IMR-90 (cell line): ENCODE results near the genes STAP1, CSN3, MUC7 and RUFY3.

DNA sequence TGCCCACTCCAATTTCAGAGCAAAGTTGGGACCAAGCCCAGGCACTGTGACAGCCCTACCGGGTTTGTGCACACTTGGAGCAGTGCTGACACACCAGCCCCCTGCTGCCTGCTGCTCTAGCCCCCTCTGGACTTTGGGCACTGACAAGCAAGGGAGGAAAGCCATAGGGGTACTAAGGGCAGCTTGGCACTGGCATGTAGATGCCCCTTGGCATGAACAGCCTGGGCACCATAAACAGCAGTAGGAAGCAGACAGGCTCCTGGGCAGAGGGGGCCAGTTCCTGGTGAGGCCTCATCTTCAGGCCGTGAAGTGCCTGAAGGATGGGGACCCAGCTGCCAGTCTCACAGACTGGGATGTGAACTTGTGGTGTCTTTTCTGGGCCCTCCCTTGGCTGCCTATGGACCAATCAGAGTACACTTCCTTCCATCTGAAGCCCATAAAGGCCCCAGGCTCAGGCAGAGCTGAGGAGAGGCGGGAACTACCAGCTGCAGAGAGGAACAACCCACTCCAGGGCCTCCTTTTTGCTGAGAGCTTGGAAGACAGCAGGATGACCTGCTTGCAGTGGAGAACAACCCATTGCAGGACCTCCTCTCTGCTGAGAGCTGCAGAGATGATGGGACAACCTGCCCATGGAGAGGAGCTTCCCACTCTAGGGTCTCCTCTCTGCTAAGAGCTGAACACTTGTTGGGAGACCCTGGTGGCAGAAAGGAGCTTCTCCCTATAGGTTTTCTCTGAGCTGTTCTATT, 68.6 kb downstream of the TECRL start:
- RRBS: no CpG with 5 or more reads among the region's 3 CpGs
CAGE:
- cytosol, long polyA plus RNA: no peak
- long polyA plus RNA: no peak
- nucleus, long polyA plus RNA: no peak

- RRBS: no CpG with 5 or more reads among the region's 1 CpG
CAGE:
- cytosol, long polyA plus RNA: no peak
- long polyA plus RNA: no peak
- nucleus, long polyA plus RNA: no peak
Observed at GRCh38 chr4:64484575-64484901, 75.3 kb upstream of the TECRL start.

DNA sequence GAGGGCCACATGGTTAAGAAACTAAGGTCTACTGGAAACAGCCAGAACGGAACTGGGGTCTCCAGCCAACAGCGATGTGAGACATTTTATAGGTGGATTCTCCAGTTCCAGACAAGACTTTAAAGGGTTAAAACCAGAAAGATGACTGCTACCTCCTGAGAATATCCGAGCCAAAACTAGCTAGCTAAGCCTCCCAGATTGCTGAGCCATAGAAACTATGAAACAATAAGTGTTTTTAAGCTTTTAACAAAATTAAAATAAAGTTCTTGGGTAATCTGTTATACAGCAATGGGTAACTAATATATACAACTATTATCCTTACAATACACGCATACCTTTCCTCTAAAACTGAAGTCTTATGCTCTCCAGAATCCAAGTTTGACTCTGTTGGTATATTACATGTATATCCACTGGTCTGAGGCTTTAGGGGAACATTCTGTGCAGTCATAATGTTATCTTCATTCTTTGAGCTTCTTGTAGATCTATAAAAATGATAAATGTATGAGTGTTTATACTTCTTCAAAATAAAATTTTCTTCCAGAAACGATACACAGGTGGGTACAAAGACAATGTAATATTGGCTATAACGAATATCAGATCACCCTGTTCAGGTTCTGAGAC, 38.7 kb downstream of the CENPC start:
- RRBS: no CpG with 5 or more reads among the region's 6 CpGs
CAGE:
- cytosol, long polyA plus RNA: no peak
- long polyA plus RNA: no peak
- nucleus, long polyA plus RNA: no peak

DNA sequence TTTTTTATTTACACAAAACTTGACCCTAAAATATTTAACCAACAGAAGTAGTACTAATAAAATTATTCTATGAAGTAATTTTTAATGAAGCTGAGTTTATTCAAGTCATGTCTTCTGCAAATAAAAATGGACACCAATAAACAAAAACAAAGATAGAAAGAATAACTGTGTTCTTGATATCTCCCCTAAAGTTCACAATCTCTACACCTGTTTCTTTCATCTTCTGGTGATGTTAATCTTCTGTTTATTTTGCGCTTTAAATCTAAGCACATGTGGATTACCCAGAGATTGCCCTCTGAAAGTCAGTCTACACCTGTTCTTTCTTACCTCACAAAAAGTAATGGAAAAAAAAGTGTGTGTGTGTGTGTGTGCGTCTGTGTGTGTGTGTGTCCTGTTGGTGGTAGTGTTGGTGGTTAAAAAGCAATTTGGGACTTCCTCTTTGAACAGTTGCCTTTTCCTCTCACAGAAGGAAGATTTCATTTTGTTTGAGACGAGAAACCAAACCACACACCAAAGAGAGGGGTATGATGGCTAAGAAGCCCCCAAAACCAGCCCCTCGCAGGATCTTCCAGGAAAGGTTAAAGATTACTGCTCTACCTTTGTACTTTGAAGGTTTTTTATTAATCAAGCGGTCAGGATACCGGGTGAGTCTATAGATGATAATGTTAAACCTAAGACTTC, at the start of gene STAP1:
TSS of gene STAP1 (plus strand) at position 442 of the 681 bp plus-strand sequence.
- RRBS: no CpG with 5 or more reads among the region's 6 CpGs
CAGE:
- cytosol, long polyA plus RNA: no peak
- long polyA plus RNA: no peak
- nucleus, long polyA plus RNA: no peak

DNA sequence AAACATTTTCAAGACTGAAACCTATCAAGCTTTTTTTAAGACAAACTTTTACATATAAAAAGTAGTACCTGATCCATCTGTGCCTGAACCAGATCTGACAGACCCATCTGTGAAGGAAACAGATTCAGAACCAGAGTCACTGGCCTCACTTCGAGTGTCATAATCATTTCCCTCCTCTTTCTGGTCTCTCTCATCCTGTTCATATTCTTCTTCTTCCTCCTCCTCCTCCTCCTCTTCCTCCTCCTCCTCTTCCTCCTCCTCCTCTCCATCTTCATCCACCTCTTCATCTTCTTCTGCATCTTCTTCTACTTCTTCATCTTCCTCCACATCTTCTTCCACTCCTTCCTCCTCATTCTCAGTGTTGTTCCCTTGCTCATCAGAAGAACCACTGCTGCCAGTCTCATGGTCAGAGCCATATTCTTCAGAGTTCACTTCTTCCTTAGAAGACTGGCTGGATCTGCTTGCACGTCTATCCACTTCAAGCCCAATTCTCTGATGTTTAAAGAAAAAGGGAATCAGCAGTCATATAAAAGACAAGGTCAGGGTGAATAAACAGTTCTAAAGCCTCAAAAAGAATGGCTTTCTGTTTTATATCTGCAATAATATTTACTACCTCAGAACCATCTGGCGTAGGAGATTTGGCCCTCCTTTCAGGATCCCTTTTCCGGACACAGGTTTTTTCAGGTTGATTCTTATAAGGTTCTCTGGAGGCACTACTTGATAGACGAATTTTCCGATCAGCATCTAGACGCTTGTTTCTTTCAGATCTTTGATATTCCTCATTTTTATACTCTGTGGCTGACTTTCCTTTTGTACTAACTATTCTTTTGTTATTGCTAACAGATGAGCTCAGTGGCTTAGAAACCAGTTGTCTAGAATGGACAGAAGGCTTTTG, 12.7 kb downstream of the YTHDC1 start:
- RRBS: no CpG with 5 or more reads among the region's 7 CpGs
CAGE:
- cytosol, long polyA plus RNA: no peak
- long polyA plus RNA: no peak
- nucleus, long polyA plus RNA: start-site peak on the minus strand centred at position 187 of the sequence, 83 bp wide, 90 and 24 reads in 2 replicates

DNA sequence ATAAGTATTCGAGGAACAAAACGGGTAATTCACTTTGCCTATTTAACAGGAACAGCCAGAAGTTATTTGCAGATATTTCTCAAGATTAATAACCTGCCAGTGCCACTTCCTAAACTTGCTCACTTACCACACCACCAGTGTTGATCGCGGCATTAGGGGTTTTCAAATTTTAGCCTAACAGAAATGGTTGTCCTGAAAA, 808 bp downstream of the YTHDC1 start:
- RRBS: no CpG with 5 or more reads among the region's 4 CpGs
CAGE:
- cytosol, long polyA plus RNA: no peak
- long polyA plus RNA: no peak
- nucleus, long polyA plus RNA: no peak

- RRBS: no CpG with 5 or more reads among the region's 13 CpGs
CAGE:
- cytosol, long polyA plus RNA: no peak
- long polyA plus RNA: no peak
- nucleus, long polyA plus RNA: no peak
Observed at GRCh38 chr4:68649897-68650575, 20.4 kb downstream of the UGT2B15 start.

DNA sequence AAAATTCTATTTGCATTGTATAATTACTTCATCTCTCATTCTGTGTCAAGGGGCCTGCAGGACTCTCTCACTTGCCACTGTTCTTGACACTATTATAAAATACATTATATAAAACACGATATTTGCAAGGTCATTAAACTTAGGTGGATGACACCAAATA, 257 bp upstream of the UGT2B10 start:
- RRBS: no CpG with 5 or more reads among the region's 1 CpG
CAGE:
- cytosol, long polyA plus RNA: no peak
- long polyA plus RNA: no peak
- nucleus, long polyA plus RNA: no peak

GRCh38 chr4:68871538-68872305, 55.9 kb downstream of the UGT2B10 start:
- RRBS: no CpG with 5 or more reads among the region's 2 CpGs
CAGE:
- cytosol, long polyA plus RNA: no peak
- long polyA plus RNA: no peak
- nucleus, long polyA plus RNA: no peak

GRCh38 chr4:68904717-68905393, 46.7 kb downstream of the UGT2A3 start:
- RRBS: no CpG with 5 or more reads among the region's 9 CpGs
CAGE:
- cytosol, long polyA plus RNA: no peak
- long polyA plus RNA: no peak
- nucleus, long polyA plus RNA: no peak

GRCh38 chr4:68948312-68948703, 3.3 kb downstream of the UGT2A3 start:
- RRBS: no CpG with 5 or more reads among the region's 2 CpGs
CAGE:
- cytosol, long polyA plus RNA: no peak
- long polyA plus RNA: no peak
- nucleus, long polyA plus RNA: no peak

DNA sequence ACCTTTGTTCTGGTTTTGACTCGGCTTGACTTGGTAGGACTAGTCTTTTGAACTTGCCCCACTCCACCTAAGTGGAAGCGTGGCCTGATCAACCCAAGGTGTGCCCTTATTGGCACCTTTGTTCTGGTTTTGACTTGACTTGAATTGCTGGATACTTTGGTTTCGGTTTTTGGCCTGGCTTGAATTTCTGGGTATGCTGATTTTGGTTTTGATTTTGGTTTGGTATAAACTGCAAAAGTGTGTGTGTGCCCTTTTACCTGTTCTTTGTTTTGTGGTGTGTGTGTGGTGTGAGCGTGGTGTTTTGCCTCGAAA, 44.6 kb upstream of the UGT2B7 start:
- RRBS: no CpG with 5 or more reads among the region's 5 CpGs
CAGE:
- cytosol, long polyA plus RNA: no peak
- long polyA plus RNA: no peak
- nucleus, long polyA plus RNA: no peak

DNA sequence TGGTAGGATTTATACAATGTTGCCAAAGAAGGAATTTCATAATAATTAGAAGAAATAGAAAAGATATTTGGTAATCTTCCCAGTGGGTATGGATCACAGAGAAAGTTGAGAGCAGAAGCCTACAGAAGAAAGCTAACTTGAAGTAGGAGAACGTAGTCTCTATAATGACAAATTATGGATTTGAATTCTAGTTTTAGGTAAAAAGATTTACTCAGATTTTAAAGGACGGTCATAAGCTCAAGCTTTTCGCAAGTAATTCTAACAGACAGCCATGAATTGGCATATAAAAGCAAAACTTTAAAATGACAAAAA, 23.2 kb upstream of the UGT2B4 start:
- RRBS: no CpG with 5 or more reads among the region's 3 CpGs
CAGE:
- cytosol, long polyA plus RNA: no peak
- long polyA plus RNA: no peak
- nucleus, long polyA plus RNA: no peak

DNA sequence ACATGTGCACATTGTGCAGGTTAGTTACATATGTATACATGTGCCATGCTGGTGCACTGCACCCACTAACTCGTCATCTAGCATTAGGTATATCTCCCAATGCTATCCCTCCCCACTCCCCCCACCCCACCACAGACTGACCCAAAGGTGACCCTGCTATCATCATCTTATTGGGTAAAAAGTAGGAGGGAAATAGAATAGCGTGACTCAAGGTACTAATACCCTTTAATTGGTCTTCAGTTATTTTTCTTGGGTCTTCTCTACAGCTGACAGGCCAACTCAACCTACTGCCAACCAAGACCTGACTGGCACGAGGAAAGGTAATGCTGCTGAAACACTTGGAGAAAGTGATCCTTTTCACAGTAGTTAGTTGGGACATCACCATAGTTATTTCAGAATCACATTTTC, at the start of gene CSN3:
TSS of gene CSN3 (plus strand) at position 252 of the 408 bp plus-strand sequence.
- RRBS: no CpG with 5 or more reads among the region's 3 CpGs
CAGE:
- cytosol, long polyA plus RNA: no peak
- long polyA plus RNA: no peak
- nucleus, long polyA plus RNA: no peak

- RRBS: no CpG with 5 or more reads among the region's 4 CpGs
CAGE:
- cytosol, long polyA plus RNA: no peak
- long polyA plus RNA: no peak
- nucleus, long polyA plus RNA: no peak
Observed at GRCh38 chr4:70471892-70472353, at the start of gene MUC7. Gene MUC7, plus strand, starts transcription at chr4:70472197.

- RRBS: no CpG with 5 or more reads among the region's 2 CpGs
CAGE:
- cytosol, long polyA plus RNA: no peak
- long polyA plus RNA: no peak
- nucleus, long polyA plus RNA: no peak
Observed at GRCh38 chr4:70591798-70592167, 273 bp upstream of the AMBN start.

DNA sequence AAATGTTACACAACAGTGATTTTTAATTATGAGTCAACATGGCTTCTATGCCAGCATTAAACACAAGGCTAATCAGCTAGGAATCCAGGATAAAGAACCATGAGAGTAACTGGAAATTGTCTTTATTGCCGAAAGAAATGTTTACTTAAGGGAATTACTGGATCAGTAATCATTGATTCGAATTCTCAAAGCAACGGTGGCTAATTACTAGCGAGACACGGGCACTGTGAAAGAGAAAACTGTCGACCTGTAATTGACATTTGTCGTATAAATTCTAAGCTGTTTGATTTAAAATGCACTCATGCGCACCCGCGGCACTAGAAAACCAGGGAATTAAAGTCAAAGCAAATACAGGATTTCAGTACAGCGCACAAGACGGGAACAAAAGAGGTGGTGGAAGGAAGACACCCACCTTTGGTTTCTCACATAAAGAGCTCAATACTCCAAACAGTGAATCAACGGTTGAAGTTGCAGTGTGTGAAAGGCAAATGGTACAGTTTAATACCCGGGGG, 15.6 kb downstream of the UTP3 start:
- RRBS: no CpG with 5 or more reads among the region's 14 CpGs
CAGE:
- cytosol, long polyA plus RNA: no peak
- long polyA plus RNA: no peak
- nucleus, long polyA plus RNA: no peak

GRCh38 chr4:70721475-70722334, at the start of gene RUFY3:
Gene RUFY3, plus strand, starts transcription at chr4:70721964.
- RRBS: no CpG with 5 or more reads among the region's 6 CpGs
CAGE:
- cytosol, long polyA plus RNA: start-site peak on the plus strand at chr4:70721951-70722030, 161 and 54 reads in 2 replicates
- long polyA plus RNA: start-site peak on the plus strand at chr4:70721951-70722030, 193 and 72 reads in 2 replicates
- nucleus, long polyA plus RNA: start-site peak on the plus strand at chr4:70721922-70722031, 143 and 714 reads in 2 replicates

- RRBS: no CpG with 5 or more reads among the region's 9 CpGs
CAGE:
- cytosol, long polyA plus RNA: no peak
- long polyA plus RNA: no peak
- nucleus, long polyA plus RNA: no peak
Observed at GRCh38 chr4:70818471-70819421, 20.9 kb downstream of the GRSF1 start.

GRCh38 chr4:70992743-70993170, 692 bp upstream of the DCK start:
- RRBS: no CpG with 5 or more reads among the region's 6 CpGs
CAGE:
- cytosol, long polyA plus RNA: no peak
- long polyA plus RNA: no peak
- nucleus, long polyA plus RNA: no peak